Psoas muscle (tissue), 2 donors: ENCODE data around the gene PLCH2.

- PRO-cap, 2 experiments, result peak in 2 of 2 experiments; most common plus-strand start chr1:2199528 (in 2); most common minus-strand start chr1:2199244 (in 1)
Measured at GRCh38 chr1:2198561-2199612, 4.3 kb upstream of the FAAP20 start.

DNA sequence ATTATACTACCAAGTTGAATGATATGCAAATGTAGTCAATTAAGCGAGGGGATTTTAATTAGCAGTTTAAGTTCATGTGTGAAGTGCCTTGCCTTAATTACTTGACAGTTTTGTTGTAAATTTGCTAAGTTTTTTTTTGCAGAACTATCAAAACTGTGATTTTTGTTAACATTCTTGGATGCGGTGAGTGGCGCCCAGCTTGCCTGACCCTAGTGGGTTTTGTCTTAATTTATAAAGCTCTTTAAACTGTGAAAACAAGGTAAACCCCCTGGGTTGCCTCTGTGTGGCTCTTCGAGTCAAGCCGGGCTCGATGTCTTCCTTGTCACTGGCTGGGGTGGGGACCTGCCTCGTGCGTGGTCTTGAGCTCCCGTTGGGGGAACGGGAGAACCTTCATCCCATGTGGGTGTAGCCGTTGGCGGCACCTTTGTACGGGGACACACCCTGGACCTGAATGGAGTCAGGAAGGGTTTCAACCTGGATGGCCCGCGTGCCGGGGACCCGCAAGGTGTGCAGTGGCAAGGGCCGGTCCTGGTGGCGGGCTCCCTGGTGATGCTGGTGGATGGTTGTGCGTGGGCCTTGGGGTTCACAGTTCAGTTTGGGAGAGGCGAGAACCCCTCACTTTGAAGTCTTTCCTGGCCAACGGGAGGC is 11.1 kb downstream of the SKI start:
- PRO-cap, 2 experiments, result no peak in any of the 2 experiments

GRCh38 chr1:2271169-2271675 is 43.1 kb downstream of the SKI start:
- PRO-cap, 2 experiments, result no peak in any of the 2 experiments

DNA sequence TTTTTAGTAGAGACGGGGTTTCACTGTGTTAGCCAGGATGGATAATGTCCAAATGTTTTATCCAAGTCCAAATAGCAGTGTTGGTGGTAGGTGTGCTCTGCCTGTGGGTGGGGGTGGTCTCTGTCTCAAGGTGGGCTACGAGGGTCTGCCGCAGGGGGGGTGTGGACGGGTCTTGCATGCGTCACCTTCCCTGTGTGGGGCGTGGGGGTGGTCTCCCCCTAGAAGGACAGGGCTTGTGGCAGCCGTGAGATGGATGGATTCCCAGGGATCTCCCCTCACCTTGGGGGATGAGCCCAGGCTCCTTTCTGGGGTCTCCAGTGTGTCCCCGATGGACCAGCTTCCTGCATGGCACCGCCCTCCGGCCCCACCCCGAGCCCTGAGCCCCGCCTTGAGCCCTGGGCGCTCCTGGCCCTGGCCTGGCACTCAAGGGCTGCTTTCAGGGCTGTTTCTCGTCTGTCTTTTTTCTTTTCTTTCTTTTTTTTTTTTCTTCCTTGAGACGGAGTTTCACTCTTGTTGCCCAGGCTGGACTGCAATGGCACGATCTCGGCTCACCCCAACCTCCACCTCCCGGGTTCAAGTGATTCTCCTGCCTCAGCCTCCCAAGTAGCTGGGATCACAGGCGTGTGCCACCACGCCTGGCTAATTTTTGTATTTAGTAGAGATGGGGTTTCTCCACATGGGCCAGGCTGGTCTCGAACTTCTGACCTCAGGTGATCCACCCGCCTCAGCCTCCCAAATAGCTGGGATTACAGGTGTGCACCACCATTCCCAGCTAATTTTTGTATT is 59.6 kb downstream of the SKI start:
- PRO-cap, 2 experiments, result no peak in any of the 2 experiments

- PRO-cap, 2 experiments, result no peak in any of the 2 experiments
Measured at GRCh38 chr1:2288299-2288783, 60.2 kb downstream of the SKI start.

DNA sequence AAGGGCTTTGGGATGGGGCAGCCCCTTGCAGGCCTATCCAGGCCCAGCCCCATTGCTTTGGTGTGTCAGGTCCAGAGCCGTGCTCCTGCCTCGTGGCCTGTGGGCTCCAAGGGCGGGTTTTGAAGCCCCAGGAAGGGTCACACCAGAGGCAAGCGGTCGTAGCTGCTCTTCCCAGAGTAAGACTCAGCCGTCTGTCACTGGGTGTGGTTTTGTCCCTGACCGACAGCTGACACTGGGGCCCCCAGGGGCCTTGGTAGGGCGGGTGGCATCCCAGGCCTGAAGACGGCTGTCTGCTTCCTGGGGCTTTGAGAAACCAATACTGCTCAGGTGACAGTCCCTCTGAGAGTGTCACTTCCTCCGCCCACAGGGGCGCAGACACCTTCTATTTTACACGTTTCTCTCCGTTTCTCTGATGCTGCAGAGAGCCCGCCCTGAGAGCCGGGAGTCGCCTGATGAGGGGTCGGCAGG is 72.2 kb downstream of the SKI start:
- PRO-cap, 2 experiments, result no peak in any of the 2 experiments

DNA sequence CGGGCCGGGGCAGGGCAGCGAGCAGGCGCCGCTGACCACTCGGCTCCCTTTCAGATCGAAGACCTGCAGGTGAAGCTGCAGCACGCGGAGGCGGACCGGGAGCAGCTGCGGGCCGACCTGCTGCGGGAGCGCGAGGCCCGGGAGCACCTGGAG is 78.3 kb downstream of the SKI start:
- PRO-cap, 2 experiments, result no peak in any of the 2 experiments

DNA sequence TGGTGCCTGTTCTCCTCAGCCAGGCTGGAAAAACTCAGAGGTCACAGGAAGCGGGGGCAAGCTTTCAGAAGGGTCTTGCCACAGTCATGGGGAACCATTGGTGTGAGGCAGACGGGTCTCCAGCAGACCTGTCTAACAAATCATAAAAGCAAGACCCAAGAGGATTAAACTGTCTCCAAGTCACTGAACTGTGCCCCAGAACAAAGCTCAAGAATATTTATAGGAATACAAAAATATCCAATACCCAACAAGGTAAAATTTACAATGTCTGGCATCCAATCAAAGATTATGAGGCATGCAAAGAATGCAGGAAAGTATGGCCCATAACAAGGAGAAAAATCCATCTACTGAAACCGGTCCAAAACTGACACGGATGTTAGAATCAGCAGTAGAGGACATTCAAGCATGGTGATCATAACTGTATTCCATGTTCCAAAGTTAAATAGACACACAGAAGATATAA is 30.5 kb downstream of the MORN1 start:
- PRO-cap, 2 experiments, result no peak in any of the 2 experiments

DNA sequence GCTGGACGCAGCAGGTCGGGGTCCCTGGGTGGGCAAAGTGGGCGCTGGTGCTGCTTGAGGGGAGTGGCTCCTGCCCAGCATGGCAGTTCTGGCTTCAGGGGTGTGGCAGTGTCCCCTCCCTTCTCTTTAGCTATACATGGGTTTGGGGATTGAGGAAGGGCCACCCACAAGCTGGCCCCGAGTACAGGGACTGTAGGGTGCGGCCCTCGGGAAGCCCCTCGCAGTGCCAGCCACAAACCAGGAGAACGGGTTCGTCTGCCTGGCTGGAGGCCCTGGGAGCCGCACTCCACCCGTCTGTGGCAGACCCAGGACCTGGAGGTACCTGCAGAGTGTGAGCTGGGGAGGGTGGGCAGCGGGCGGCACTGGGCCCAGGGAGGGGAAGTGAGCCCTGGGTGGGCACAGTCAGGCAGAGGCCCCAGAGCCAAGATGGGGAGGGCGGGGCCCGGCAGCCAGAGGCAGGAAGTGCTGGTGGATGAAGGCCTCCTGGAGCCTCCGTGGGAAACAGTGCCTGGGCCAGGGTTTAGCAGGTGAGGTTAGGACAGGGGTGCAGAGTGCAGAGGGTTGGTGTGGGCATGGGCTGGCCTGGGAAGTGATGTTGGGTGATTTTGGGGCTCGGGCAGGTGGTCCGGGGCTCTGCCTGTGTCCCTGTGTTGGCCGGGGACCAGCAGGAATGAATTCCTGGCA is 4.0 kb upstream of the PEX10 start:
- PRO-cap, 2 experiments, result no peak in any of the 2 experiments

GRCh38 chr1:2476010-2476600 is at the start of gene PLCH2:
PLCH2 (plus strand) TSS chr1:2476289.
- PRO-cap, 2 experiments, result no peak in any of the 2 experiments

DNA sequence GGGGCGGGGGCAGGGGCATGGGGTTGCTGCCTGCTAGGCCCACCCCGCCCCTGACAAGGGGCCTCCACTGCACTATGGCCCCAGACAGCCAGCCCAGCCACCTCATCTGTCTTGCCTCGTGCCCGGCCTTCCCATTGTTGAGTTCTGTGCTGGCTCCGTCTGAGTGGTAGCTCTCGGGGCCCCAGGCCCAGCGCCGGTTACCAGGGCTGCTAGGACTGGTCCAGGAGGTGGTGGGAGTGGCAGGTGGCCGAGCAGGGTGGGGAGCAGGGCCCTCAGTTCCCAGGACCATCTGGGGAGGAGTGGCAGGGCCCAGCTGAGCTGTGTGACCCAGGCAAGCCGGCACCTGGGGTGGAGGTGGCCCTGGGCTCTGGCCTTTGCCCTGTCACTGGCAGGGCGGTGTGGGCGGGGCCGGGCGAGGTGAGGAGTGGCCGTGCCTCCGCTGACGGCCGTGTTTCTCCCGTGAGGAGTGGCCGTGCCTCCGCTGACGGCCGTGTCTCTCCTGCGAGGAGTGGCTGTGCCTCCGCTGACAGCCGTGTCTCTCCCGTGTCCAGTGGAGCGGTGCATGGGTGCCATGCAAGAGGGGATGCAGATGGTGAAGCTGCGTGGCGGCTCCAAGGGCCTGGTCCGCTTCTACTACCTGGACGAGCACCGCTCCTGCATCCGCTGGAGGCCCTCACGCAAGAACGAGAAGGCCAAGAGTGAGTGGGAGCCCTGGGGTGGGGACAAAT is 2.0 kb downstream of the PLCH2 start:
- PRO-cap, 2 experiments, result no peak in any of the 2 experiments

DNA sequence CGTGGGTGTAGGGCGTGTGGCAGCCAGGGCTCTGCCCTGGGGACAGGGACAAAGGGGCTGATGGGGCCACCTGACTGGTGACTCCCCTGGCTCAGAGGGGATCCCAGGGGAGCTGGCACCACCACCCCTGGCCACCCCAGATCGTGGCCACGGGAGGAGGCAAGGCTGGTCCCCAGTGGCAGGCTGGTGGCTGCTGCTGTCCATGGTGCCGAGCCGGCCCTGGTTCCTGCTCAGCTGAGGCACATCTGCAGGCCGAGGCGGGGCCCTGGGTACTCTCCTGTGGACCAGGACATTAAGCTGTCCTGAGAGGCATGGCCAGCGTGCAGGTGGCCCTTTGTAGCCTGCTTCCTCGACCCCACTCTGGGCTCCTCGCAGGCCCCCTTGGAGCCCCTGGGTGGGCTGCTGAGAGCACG is 6.5 kb downstream of the PLCH2 start:
- PRO-cap, 2 experiments, result no peak in any of the 2 experiments

- PRO-cap, 2 experiments, result no peak in any of the 2 experiments
Measured at GRCh38 chr1:2504987-2505601, 21.3 kb downstream of the PANK4 start.

- PRO-cap, 2 experiments, result no peak in any of the 2 experiments
Measured at GRCh38 chr1:2551246-2552276, 4.6 kb upstream of the TNFRSF14 start.

DNA sequence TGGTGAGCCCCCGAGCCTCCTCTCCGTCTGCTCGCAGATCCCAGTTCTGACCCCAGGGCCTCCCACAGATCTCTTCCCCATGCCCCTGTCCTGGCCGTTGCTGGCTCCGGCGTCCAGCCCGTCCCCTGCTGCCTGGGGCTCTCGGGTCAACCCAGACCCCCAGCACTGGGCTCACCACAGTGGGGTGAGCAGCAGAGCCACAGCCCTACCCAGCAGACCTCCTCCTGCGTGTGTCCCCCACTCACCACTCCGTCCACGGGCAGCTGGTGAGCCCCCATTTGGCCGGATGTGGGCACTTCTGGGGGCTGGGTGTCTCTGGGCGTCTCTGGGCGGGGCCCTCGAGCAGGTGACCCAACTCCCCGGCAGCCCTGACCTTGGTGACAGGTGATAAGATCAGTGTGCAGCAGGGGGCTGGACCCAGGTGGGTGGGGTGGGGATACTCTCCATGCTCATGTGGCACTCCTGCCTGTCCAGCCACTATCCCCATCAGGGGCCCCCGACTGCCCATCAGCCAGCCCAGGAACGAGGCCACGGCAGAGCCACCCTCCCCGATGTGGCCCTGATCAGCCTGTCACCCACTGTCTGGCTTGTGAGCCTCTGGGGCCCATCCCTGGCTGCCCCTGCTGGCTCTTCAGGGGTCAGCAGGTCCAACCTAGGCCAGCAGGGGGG is 695 bp downstream of the TNFRSF14 start:
- PRO-cap, 2 experiments, result no peak in any of the 2 experiments

- PRO-cap, 2 experiments, result no peak in any of the 2 experiments
Measured at GRCh38 chr1:2584589-2585035, 2.0 kb upstream of the PRXL2B start.

GRCh38 chr1:3127869-3128450 is 59.0 kb downstream of the PRDM16 start:
- PRO-cap, 2 experiments, result no peak in any of the 2 experiments

GRCh38 chr1:3347996-3348750 is 106.3 kb upstream of the ARHGEF16 start:
- PRO-cap, 2 experiments, result no peak in any of the 2 experiments

DNA sequence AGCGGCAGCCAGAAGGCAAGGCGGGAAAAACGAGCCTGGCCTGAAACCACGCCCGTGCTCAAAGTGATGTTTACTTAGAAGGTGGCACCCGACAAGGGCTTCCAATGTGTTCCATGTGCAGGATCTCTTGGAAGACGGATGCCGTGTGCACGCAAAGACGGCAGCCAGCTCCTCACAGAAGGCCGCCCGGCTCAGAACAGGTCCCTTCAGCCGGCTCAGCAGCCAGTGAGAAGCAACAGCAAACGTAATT is 94.8 kb upstream of the ARHGEF16 start:
- PRO-cap, 2 experiments, result no peak in any of the 2 experiments

DNA sequence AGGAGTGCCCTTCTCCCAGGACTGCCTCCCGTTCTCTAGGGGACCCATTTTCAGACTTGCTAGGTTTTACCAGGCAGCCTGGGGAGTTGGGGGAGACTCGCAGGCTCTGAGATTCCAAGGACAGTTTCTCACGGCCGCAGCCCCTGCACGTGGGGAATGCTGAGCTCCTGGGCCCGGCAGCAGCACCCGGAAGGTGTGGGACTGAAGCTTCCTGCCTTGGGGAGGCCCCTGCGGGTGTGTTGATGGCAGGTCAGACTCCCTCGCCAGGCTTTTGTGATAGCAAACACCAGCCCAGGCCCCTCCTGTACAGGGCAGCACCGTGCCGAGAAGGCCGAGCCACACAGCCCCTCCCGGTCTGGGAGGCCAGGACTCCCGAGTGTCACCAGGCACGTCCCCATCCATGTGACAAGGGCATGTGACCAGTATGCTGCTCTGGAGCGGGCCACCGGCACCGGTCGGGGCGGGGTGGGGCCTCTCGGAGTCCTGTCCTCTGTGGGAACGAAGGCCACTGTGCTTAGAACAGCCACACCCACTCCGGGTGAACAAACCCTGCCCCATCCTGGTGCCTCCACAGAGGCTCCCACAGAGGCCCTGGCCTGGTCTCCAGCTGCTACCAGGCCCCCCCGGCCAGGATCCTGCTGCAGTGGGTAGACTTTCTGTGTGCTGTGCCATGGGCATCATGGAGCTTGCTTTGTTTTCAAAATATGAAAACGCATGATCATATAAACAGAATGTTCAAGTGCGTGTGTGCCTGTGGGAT is 31.1 kb upstream of the ARHGEF16 start:
- PRO-cap, 2 experiments, result no peak in any of the 2 experiments